Measurements from ENCODE around the gene KRBA2.

DNA sequence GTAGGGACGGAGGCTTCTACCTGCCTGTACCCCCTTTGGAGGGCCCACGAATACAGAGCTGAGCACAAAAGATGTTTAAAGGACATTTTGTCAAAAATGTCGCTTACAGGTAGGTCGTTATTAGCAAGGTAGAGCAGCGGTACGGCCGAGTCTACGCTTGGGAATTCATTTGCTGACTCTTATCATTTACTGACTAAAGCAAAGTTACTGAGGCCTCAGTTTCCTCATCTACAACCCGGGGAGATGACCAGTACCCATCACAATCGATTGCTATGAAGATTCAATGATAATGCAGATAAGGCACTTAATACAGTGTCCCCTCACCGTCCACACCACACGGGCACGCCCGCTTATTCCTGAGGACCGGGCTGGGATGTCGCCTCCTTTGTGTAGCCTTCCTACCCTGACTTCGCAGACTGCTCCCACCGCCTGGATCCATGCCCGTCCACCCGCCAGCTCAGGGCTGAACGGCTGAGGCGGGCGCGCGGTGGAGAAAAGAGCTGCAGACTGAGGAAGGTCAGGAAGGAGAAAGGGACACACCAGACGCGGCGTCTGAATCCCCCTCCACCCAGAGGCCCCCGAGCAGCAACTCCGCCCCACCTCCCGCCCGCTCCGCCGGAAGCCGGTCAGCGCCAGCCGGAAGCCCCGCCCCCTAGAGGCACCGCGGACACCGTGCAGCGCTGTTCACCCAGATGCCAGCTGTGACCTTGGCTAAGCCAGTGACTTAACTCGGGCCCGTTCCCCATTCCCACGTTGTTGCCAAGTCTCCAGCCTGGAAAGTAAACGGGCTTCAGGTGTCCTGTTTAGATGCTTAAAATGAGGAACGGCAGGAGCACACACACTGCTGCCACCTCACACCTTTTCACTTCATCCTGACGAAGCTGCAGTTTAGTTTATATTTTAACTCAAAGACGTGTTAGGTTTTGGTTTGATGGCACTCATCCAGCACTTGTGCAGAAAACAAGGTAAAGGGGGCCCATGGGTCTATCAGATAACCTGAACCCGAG, at the start of gene KRBA2:
KRBA2 (minus strand) TSS at position 593 of the 1,007 bp plus-strand sequence.
- PRO-cap: unidirectional peak, minus-strand start at position 509 of the sequence; unidirectional peak, minus-strand start at position 614 of the sequence

- PRO-cap: no peak
These were observed 905 bp upstream of the KRBA2 start for GRCh38 chr17:8377242-8377976.

- PRO-cap: no peak
These were observed 9.6 kb upstream of the NDEL1 start for GRCh38 chr17:8426083-8426579.

- PRO-cap: no peak
These were observed 9.8 kb downstream of the NDEL1 start for GRCh38 chr17:8445309-8445990.

DNA sequence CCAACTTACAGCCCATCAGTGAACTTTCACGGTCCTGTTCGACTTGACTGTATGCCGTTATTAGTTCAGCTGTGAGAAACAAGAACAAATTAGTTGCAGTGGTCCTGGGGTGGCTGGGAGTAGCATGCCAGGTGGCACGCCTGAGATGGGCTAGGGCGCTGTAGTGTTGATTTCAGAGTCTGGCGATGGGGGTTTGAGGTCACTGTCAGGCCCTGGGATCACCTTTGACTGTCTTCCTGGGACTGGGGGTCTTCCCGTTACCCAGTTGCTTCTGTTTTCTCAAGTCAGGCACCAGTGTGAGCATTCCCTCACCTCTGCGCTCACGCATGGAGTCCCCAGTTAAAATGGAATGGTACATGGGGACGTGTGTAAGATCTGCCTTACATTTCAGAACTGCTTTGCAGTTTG, 27.8 kb downstream of the NDEL1 start:
- PRO-cap: no peak

- PRO-cap: no peak
These were observed 40.0 kb downstream of the NDEL1 start for GRCh38 chr17:8475477-8476339.

DNA sequence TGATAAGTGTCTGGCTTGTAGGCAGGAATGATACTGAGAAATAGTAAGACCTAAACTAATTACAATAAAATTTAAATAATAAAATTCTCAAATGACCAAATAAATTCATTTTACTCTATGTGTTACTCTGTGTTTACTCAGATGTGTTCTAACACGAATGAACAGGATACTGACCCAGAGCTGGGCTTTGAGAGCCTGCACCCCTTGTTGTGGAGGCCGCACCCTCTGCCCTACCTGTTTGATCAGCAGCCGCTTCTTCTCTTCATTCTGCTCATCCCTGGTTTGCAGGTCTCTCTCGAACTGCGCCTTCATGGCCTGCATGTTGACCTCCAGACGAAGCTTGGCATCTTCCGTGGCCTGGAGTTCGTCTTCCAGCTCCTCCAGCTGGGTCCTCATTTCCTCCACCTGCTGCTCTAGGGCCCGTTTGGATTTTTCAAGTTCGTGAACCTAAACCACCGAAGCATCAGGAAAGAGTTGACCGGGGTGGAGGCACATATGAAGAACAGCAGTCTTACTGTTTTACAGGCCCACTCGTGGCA, 54.5 kb downstream of the NDEL1 start:
- PRO-cap: no peak

- PRO-cap: no peak
These were observed 1.4 kb upstream of the MYH10 start for GRCh38 chr17:8631861-8632424.

DNA sequence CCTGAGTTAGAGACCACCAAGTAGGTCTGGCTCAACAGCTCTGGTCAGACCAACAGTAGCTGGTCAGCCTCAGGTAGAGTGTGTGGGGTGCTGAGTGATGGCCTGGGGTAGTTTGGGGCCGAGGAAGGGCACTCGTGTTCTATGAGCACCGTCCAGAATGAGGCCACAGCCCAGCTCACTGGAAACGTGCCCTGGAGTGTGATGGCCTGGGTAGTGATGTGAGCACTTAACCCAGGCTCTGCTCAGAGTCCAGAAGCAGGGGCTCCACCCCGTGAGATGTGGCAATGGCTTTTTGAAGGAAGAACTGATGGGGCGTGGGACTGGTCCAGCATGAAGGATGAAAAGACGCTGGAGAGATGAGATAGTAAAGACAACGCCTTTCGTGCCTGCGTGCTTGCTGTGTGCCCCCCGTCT, 35.2 kb downstream of the NTN1 start:
- PRO-cap: no peak

DNA sequence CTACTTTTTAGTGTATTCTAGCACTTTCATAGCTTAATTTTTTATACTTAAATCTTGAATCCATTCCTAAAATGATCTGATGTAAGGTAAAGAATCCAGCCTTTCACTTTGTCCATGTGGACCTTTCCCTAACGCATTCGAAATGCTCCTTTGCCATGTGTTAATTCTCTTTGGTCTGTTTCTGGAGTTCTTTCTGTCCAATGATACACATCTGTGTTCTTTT, 74.0 kb downstream of the NTN1 start:
- PRO-cap: no peak

DNA sequence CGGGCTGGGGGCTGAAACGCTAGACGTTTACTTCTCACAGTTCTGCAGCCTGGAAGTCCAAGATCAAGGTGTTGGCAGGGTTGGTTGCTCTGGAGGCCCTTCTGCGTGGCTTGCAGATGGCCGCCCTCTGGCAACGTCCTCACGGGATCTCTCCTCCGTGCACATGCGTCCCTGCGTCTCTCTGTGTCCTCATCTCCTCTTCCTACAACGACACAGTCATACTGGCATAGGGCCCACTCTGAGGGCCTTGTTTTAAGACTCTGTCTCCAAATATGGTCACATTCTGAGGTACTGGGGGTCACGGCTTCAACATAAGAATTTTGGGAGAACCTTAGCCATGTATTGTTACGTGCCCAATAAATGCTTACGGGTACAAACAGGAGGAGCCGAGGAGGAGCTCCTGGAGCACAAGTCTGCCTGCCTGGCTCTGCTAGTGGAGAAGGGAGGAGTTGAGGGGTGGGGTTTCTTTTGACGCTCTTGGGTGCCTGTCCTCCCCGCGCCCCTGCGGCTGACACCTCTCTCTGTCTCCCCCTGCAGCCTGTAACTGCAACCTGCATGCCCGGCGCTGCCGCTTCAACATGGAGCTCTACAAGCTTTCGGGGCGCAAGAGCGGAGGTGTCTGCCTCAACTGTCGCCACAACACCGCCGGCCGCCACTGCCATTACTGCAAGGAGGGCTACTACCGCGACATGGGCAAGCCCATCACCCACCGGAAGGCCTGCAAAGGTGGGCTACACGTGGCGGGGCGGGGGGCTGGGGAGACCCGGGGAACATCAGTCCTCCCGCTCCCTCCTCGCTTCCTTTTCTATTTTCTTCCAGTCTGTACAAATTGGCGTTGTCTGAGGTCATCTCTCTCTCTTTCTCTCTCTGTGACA, 141.2 kb downstream of the NTN1 start:
- PRO-cap: no peak

GRCh38 chr17:9645833-9646272, 536 bp downstream of the USP43 start:
- PRO-cap: no peak

DNA sequence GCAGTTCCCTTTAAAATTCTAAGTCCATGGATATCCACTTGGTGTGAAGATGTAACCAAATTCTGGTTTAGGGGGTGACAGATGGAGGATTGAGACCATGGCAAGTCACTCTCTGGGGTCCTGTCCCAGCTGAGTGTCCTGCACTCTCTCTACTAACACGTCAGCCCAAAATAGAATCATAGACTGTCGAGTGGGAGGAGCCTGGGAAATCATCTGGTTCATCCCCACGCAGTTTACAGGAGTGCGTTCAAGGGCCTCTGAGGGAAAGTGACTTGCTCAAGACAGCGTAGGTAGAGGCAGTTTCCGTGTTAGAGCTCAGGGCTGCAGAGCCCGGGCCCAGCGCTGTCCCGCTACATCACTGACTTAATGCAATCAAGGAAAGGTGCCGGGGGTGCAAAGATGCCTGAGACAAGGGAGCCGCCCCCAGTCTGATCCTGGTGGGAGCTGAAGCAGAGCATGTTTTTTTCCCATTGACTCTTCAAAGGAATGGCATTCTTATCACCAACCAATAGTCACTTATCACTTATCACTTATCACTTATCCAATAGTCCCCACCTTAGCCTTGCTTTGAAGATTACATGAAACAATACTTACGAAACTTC, 10.3 kb downstream of the GSG1L2 start:
- PRO-cap: no peak

- PRO-cap: no peak
These were observed 108.3 kb upstream of the RCVRN start for GRCh38 chr17:10013385-10013810.

DNA sequence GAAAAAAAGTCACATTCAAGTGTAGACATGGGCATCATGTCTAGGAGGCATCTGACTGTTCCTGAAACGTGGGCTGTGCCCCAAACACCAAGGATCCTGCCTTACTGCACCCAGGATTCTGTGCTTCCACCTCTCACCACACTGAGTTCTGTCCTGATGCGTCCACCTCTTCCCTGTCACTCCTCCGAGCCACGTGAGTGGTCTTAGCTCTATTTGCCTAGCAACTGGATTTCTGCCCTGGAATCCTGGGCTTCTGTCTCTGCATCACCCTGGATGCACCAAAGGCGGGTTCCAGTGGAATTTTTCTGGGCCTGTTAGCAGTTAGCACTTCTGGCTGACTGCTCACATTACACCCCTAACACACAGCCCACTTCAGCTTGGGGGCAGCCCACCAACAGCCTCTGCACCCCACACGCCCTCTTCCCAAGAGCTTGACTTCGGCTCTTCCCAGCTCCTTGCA, 129.6 kb upstream of the RCVRN start:
- PRO-cap: no peak

DNA sequence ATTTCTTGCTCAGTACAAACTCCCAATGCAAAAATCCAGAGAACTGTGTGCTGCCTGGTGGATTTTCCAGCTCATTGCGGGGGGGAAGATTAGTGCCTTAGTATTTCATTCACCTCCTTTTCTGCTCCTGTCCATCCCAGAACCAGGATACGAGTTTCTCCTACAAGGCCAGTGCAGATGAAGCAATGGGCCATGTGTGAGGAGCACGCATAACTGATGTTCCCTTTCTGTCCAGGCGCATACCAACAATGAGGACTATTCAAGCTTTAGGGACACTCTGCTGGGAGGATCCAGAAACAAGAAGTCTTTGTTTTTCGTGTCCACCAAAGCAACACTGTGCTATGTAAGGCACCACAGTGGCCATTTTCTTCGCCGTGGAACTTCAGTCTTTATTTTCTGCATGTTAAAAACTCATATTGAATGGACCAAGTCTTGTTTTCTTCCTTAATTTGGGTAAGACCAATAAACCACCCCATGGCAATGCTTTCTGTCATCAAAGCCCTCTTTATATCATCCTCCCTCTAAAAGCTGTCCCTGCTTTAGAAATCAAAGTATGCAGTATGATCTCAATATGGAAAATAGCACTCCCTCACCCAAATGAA, 143.9 kb upstream of the RCVRN start:
- PRO-cap: no peak

DNA sequence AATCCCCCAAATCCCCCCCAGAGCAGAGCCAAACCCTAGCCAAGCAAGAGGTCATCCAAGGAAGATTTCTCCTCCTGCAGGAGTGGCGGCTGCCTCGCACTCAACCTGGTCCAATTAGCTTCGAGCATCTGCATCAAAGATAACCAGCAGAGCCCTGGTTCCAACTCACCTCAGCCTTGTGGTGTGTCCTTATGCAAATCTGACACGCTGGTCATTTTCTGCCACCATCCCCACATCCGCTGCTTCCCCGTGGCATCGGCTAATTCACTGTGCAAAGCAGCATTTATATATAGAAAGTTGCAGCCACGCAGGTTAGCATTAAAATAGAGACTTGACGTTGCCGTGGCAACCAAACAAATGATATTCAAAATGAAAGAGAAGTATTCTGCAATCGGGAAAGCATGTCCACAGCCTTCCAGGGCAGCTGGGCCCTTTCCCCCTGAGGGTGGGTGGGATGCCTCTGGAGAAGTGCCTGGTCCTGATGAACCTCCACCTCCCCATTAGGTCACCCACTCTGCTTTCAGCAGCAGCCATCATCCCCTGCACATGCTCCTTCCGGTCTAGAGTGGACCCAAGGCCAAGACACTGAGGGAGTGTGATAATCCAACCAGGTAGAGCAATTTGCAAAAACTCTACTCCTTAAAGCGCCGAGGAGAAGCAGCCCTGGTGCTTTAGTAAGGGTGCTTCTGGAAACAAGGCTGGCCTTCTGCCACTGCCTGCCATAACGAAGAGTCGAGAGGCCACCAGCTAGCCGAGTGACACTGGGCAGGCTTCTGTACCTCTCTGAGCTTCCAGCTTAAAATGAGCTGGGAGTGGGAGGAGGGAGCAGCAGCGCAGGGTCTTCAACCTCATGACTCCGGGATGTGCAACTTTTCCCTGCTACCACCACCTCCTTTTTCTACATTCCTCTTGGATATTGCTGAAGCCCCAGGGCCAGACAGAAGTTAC, 138.6 kb downstream of the GAS7 start:
- PRO-cap: no peak

- PRO-cap: no peak
These were observed 129.1 kb downstream of the GAS7 start for GRCh38 chr17:10069308-10069620.

GRCh38 chr17:10096018-10096969, 102.1 kb downstream of the GAS7 start:
- PRO-cap: no peak

GRCh38 chr17:10105587-10106048, 92.8 kb downstream of the GAS7 start:
- PRO-cap: no peak